A172 (cell line): ENCODE measurements around the genes TSTD1, ADAMTS4, PCP4L1, CFAP126 and FCGR3A.

GRCh38 chr1:161021420-161021627 is 372 bp upstream of the F11R start:
- RAMPAGE, long total RNA, result no peak

- RAMPAGE, long total RNA, result no peak
Observed at GRCh38 chr1:161038167-161039189, at the start of gene TSTD1. Gene TSTD1 (minus strand): TSS chr1:161038964.

GRCh38 chr1:161048451-161049545 is 3.0 kb upstream of the USF1 start:
- RAMPAGE, long total RNA, result no peak

DNA sequence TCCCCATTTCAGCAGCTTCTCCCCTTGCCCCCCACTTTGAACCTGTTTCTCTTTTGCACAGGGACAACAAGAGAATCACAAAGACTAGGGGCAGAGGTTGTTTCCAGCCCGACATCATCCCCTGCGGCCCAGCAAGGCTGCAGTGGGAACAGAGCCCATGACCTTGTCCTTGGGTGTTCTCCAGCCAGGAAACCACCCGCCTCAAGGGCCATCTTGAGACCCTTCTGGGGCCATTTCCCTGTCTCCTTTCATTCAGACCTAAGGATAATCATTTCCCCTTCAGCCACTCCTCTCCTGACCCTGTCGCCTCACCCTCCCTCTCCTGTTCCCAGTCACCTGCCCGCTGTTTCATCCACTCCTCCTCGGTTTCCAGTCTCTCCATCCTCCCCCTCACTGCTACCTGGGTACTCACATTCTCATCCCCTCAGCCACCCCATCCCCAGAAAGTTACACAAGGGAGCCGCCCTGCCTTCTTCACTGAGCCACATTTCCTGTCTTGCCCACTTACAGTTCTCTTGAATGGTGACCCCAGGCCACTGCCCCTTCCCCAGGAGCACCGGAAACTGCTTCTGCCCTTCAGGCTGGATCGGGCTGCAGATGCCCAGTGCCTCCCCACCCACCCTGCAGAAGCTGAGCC is 693 bp downstream of the ARHGAP30 start:
- RAMPAGE, long total RNA, result no peak

GRCh38 chr1:161098859-161099465 is 801 bp downstream of the KLHDC9 start:
- RAMPAGE, long total RNA, result no peak

- RAMPAGE, long total RNA, result no peak
Observed at GRCh38 chr1:161153302-161153630, 512 bp upstream of the UFC1 start.

DNA sequence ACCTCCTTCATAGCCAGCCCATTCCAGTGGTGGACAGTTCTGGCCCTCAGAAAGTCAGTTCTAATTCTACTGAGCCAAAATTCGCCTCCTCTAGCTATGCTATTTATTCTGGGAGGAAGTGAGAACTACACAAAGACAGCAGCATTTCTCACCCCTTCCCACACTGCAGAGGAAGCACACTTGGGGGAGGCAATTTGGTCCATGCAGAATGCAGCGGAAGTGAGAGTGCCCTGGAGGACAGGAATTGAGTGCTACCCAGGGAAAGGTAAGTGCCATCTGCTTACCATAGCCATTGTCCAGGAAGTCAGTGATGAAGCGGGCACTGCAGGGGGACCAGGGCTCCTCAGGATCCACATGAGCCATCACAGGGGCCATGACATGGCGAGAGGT is 3.7 kb downstream of the ADAMTS4 start:
- RAMPAGE, long total RNA, result no peak

- RAMPAGE, long total RNA, result no peak
Observed at GRCh38 chr1:161197744-161198168, 1.1 kb downstream of the ADAMTS4 start.

GRCh38 chr1:161198827-161199503 is at the start of gene ADAMTS4:
Gene ADAMTS4 (minus strand): TSS chr1:161199054.
- RAMPAGE, long total RNA, result no peak

- RAMPAGE, long total RNA, result no peak
Observed at GRCh38 chr1:161258284-161259108, at the start of gene PCP4L1. Gene PCP4L1 (plus strand): TSS chr1:161258745.

- RAMPAGE, long total RNA, result no peak
Observed at GRCh38 chr1:161367330-161368168, at the start of gene CFAP126. Gene CFAP126 (minus strand): TSS chr1:161367876.

GRCh38 chr1:161378950-161379386 is 11.3 kb upstream of the CFAP126 start:
- RAMPAGE, long total RNA, result no peak

- RAMPAGE, long total RNA, result no peak
Observed at GRCh38 chr1:161532620-161533488, 8.5 kb downstream of the HSPA6 start.

DNA sequence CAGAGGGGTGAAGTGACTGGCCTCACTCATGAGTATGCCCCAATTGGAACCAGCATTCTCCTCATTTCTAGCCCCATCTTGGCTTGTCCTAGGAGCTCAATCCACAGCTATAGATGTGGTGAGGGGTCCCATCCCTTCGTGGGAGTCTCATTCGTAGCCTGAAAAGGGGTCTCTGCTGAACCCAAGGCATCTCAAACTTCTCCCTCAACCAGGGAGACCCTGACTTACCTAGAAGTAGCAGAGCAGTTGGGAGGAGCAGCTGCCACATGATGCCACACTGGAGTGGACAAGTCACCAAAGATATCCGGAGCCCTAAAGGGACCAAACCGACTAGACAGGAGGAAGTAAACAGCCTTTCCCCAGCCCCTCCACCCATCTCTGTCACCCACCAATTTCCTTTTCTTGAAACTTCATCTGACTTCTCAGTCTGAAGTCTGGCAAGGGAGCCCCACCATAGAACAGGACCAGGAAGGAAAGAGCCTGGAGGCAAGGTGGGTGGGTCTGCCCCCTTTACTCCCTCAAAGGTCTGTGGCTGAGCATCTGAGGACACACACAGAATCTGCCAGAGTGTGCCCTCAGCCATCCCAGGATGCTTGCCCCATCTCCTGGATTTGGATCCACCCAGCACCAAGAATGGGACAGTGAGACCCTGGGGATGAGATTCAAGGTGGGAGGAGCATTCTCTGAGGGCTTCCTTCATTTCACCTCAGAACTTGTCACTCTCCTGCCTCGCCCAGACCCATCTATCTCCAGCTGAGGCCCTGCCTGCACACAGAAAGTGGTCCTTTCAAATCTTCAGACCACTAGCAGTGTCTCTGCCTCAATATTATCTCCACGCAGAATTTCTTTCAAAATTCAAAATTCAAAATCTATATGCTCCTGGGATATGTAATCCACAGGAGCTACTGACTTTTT is at the start of gene FCGR3A:
Gene FCGR3A (minus strand): TSS at position 350 of the 915 bp plus-strand sequence.
- RAMPAGE, long total RNA, result no peak

DNA sequence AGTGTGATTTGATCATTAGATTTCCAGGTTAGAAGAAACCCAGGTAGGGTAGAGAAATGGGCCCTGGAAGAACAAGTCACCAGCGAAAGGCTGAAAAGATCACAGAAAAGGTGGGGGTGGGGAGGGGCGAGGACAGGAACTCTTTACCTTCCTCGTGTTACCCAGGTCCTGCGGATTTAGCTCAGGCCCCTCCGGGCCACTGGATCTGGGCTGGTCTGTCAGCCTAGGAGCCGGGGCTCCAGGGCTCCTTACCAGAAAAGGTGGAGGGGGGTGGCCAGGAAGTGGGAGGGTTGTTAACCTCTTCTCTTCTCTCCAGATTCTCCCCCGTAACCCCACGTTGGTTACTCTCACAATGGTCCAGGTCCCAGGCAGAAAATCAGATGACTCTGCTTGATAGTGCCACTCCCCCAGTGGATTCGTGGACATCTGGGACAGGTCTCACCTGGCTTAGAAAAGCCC is 795 bp upstream of the FCGR3A start:
- RAMPAGE, long total RNA, result no peak

- RAMPAGE, long total RNA, result no peak
Observed at GRCh38 chr1:161621192-161622025, 9.6 kb downstream of the FCGR3B start.

DNA sequence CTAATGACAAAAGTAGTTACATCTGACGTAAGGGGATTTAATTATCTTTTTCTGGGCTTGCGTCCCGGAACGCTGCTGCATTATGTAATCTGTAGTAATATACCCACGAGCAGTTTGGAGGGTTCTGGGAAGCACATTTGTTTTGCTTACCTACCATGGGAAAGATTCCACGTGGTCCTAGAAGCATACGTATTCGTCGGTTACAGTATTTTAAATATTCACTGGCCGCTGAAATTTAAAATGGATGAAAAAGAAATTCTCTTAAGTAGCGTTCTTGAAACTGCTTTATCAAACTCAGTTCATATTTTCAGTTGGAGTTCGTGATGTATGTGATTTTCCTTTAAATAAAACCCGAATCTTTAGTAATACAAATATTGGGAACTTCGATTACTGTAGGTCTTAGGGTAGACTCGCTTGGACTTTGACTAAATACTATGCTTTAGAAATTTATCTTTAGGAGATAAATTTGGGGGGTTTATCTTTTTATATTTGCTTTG is 798 bp upstream of the ATF6 start:
- RAMPAGE, long total RNA, result no peak

- RAMPAGE, long total RNA, result no peak
Observed at GRCh38 chr1:161999235-161999617, 24.4 kb downstream of the OLFML2B start.

DNA sequence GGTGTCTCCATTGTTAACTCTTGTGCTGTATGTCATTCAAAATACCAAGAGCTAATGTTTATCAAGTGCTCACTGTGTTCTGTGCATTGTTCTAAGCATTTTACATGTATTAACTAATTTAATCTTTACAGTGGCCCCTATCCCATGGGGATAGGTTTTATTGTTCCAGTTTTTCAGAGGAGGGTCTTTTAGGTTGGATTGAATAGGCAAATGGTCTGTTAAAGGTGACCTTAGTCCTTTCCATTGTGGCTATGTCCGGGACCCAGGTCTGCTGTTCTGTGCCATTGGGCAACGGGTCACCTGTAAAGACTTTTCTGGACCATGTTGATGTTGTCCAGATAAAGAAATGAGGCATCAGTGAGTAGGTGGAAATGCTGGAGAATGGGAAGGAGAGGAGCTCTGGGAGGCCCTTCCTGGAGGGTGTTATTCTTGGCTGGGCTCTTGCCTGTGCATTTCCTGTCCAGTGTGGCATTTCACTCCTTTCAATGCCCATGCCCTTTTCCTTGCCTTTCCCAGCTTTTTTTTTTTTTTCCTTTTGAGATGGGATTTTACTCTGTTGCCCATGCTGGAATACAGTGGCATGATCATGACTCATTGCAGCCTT is 11.6 kb downstream of the NOS1AP start:
- RAMPAGE, long total RNA, result no peak

- RAMPAGE, long total RNA, result no peak
Observed at GRCh38 chr1:162131870-162132520, 62.5 kb downstream of the NOS1AP start.